Cytotoxic T cell (primary cell): ENCODE measurements around the genes RSF1 and INTS4.

- PRO-cap, 2 experiments = no peak in any of the 2 experiments
These were observed 4.3 kb downstream of the SERPINH1 start for GRCh38 chr11:75565986-75567079.

GRCh38 chr11:75782465-75783002, 14.0 kb downstream of the DGAT2 start:
- PRO-cap, 2 experiments = no peak in any of the 2 experiments

GRCh38 chr11:75873323-75874237, 58.6 kb downstream of the UVRAG start:
- PRO-cap, 2 experiments = no peak in any of the 2 experiments

GRCh38 chr11:76152175-76152604, 54.1 kb downstream of the WNT11 start:
- PRO-cap, 2 experiments = no peak in any of the 2 experiments

DNA sequence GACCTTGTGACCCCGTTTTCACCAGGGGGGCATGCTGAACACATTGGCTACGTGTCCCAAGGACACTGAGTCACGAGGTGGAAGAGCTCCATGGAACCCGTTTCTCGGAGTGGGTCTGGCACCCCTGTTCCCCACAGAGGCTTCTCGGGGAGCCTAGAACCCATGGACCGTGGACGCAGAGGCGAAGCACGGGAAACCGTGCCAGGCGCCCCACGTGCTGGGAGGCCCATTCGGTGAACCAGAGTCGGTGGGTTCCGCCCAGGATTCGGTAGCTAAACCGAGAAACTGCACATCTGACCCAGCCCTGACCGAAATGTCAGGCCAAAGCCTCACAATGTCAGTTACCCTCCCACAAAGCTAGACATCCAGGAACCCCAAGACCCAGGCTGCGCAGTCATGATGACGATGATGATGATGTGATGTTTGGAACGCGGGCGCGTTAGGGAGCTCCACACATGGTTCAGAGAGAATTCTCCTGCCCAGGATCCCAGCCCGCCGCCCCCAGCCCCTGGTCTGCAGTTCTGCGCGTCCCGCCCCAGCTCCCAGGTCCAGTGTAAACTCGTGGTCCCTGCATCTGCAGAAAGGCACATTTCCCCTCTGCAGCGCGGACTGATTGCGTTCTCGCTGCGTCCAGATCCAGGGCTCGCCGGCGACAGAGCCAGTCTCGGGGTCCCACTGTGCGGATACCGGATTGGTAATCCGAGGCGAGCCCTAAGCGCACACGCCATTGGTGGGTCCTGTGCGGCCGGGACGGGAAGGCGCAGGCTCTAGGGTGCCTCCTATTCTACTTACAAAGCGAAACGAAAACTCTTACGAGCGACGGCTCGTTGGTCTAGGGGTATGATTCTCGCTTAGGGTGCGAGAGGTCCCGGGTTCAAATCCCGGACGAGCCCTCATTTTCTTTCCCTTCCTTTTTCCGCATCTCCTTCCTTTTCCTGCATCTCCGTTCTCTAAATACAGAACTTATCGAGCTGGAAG, 28.7 kb upstream of the WNT11 start:
- PRO-cap, 2 experiments = peak in 2 of 2 experiments; most common plus-strand start position 405 of the sequence (in 1); most common minus-strand start position 314 of the sequence (in 2)

GRCh38 chr11:76269034-76269841, 62.9 kb upstream of the WNT11 start:
- PRO-cap, 2 experiments = no peak in any of the 2 experiments

GRCh38 chr11:76656787-76657099, 13.8 kb downstream of the LRRC32 start:
- PRO-cap, 2 experiments = no peak in any of the 2 experiments

GRCh38 chr11:76962825-76963970, 71.0 kb upstream of the B3GNT6 start:
- PRO-cap, 2 experiments = no peak in any of the 2 experiments

DNA sequence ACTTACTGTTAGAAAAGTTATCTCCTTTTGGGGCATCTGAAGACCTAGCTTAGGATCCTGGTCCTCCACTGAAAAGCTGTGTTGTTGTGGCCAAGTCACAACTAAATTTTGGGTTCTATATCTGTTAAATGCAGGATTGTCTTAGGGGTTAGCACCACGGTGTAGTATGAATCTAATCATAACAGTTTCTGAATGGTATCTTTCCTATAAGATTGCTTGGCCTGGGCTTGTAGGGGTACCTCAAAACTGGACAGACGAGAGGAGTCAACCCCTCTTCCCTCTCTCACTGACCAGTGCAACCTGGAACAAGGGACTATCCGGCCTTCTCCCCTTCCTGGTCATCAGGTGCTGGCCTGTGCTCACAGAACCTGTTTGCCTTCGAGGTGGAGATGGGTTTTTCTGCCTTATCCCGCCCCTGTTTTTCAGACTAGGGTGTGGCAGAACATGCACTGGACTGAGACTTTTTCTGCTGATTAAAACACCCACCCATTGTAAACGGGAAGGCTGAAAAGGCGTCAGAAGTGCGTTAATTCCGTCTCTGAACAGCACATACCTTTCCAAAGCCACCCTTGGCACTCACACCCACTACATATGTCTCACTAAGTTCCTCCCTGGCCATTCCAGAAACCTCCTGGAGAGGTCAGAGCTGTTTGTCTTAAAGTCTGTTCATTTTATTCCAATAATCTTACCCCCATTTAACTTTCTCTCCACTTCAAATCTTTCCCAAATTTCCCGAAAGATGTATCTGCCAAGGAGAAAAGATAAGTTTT, 4.4 kb upstream of the B3GNT6 start:
- PRO-cap, 2 experiments = no peak in any of the 2 experiments

- PRO-cap, 2 experiments = no peak in any of the 2 experiments
These were observed 8.8 kb downstream of the CAPN5 start for GRCh38 chr11:77075588-77075905.

GRCh38 chr11:77105304-77105805, 2.7 kb downstream of the OMP start:
- PRO-cap, 2 experiments = no peak in any of the 2 experiments

DNA sequence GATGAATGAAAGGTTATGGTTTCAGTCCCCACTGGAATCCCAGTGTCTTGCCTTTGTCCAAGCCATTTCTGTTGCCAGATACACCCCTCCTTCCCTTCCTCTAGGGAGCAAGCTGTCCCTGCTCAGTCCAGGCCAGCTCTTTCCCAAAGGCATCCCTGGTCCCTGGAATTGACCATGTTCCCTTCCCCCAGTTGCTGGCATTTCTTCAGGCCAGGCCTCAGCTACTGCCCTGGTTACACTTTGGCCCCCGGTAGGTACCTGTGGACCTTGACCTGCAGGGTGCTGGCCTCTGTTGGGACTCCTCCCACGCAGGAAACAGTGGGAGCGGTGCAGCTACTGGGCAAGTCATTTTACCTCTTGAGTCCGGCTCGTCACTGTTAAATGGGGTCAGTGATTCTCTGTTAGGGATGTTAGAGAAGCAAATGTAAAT, 16.7 kb downstream of the MYO7A start:
- PRO-cap, 2 experiments = no peak in any of the 2 experiments

- PRO-cap, 2 experiments = no peak in any of the 2 experiments
These were observed 63.6 kb downstream of the MYO7A start for GRCh38 chr11:77191350-77192387.

DNA sequence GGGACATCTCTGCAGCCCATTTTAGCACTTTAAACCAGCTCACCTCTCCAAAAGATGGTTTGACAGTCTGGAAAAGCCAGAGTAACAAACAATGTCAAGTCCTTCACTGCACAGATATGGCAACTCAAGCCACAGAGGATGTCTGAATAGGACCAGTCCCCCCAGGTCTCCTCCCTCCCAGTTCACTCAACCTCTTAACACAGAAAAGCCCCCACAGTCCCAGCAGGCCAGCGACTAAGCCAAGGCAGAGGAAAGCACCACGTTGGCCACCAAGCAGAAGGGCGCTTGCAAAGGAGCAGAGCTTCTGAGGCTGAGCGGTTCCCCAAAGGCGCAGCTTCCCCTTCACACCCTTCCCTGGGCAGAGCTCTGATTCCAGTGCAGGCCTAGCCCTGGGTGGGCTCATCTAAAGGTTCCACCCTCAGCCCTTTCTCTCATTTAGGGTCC, 62.7 kb downstream of the PAK1 start:
- PRO-cap, 2 experiments = no peak in any of the 2 experiments

GRCh38 chr11:77588772-77589310, 912 bp upstream of the AQP11 start:
- PRO-cap, 2 experiments = no peak in any of the 2 experiments

DNA sequence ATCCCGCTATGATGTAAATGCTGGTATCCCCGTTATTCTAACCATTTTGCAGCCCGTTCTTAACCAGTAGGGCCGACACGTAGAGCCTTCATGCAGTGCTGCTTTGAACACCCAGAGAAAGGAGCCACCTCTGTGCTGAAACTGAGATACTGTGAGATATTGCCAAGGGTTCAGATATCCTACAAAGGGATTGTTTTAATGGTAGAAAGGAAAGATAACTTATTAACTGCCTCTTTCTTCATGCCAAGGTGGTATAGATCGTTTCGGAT, 883 bp downstream of the AQP11 start:
- PRO-cap, 2 experiments = no peak in any of the 2 experiments

DNA sequence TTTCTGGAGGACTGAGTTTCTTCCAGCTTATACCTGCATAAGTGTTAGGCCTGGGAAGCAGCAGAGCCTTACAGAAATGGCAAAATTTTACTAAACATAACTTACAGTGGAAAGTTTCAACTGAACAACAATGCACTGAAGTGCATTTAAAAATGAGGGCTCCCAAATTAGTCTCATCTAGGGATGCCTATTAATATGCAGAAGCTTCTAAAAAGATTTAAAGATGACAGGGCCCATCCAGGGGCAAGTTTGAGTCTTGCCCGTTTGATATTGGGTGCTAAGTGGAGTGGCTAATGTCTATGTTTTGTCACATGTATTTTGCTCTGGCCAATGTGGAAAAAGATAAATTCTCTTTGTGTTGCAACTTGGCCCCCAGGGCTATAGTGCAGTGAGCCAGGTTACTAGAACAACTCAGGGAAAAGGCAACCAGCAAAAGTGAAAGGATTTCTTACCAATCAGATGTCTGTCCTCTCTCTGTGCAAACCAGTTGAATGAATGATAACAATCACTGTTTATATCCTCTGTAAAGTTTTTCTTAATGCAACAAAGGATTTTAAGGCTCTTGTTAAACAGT, 4.5 kb upstream of the CLNS1A start:
- PRO-cap, 2 experiments = no peak in any of the 2 experiments

DNA sequence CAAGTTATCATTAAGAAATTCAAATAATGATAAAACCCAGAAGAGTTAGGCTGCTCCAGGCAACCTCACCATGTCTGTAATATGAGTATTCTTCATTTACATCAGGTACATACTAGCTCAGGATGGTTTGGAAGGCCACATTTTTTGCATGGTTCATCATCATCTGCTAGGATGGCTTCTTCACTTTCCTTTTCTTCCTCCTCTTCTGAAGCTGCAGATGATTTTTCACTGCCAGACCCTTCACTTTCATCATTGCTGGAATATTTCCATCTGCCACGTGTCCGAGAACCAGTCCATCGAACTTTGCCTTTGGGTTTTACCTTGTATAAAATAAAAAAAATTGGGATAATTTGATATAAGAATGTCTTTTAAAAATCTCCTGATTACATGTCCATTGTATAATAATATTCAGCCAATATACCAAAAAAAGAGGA, 60.8 kb upstream of the CLNS1A start:
- PRO-cap, 2 experiments = no peak in any of the 2 experiments

- PRO-cap, 2 experiments = peak in 2 of 2 experiments; most common minus-strand start chr11:77820717 (in 1)
These were observed at the start of gene RSF1 for GRCh38 chr11:77820457-77821069. Gene RSF1 (minus strand): TSS chr11:77820722.

DNA sequence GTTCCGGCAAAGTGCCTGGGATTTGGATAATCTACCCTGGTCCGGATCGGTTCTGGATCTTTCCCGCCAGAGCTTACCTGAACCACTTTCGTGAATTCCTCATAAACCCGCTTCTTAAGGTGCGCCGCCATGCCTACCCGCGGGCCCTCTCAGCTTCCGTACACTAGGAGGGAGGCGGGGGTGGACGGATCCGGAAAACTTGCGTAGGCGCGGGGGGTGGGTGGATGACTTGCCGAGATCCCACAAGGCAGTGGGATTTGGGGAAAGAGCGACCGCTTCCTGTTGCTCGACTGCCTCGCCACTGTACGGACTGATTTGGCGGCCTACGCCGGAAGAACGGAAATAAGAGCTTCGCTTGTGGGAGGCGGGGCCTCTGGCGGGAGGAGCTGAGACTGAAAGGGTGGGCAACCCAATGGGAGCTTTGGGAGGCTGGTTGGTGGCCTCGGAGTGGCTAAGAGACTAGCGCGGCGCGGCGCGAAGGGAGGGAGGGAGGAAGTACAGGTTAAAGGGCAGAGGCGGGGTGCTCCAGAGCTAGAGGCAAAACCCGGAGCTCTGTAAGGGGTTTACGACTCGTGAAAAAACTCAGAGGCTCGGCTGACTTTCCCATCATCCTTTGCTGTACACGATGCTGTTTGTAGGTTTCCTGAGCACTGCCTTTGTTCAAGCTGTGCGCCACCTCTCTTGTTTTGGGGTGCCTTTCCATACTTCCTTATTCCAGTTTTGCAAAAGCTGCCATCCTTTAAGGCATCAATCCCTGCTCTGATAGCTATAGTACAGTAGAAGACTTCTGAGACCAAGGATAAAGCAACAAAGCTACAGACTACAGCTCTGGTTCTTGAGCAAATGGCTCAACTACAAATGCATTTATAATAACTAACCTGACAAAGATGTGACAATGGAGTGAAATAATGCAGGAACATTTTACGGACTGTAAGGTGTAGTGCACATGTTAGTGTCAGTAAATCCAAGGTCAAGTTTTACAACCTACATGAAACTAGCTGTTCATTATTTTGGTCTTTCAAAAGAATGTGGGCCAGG, at the start of gene INTS4:
Gene INTS4 (minus strand): TSS at position 156 of the 1,038 bp plus-strand sequence.
- PRO-cap, 2 experiments = peak in 2 of 2 experiments; most common plus-strand start position 621 of the sequence (in 2); most common minus-strand start position 317 of the sequence (in 2)